Neural progenitor cell (in vitro differentiated cells): ENCODE measurements around a stretch of chr4.

- RAMPAGE, long total RNA, result no peak
These were observed 205.9 kb downstream of the RAPGEF2 start for GRCh38 chr4:159308254-159309666.

DNA sequence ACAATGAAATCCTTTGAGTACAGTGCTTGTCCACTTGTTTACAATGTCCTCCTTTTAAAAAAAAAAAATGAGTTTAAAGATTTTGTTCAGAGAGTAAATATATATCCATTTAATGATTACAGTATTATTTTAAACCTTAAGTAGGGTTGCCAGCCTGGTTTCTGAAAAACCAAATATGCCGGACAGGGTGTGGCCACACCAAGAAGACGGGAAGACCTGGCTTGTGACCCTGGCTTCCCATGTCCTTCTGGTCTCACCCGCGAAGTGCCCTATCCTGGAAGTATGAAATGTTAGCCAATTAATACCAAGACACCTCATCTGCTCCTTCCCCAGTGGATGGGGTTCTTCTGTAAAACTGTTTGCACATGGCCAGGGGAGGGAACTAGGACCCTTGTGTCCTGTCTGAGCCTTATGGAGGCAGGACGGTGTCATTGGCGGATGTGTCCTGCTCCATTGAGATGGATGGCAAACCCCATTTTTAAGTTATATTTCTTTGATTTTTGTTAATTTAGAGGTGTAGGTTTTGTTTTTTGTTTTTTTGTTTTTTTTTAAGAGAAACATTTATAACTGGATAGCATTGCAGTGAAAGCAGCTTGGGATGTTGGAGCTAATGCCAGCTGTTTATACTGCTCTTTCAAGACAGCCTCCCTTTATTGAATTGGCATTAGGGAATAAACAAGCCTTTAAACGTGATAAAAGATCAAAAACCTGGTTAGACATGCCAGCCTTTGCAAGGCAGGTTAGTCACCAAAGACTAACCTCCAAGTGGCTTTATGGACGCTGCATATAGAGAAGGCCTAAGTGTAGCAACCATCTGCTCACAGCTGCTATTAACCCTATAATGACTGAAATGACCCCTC is 256.0 kb downstream of the RAPGEF2 start:
- RAMPAGE, long total RNA, result no peak

- RAMPAGE, long total RNA, result no peak
These were observed 280.0 kb downstream of the RAPGEF2 start for GRCh38 chr4:159382727-159383359.

- RAMPAGE, long total RNA, result no peak
These were observed 298.4 kb downstream of the RAPGEF2 start for GRCh38 chr4:159401217-159401698.

- RAMPAGE, long total RNA, result no peak
These were observed 1490.5 kb downstream of the RAPGEF2 start for GRCh38 chr4:160593337-160593775.

- RAMPAGE, long total RNA, result no peak
These were observed 1014.3 kb downstream of the FSTL5 start for GRCh38 chr4:161149539-161149938.

- RAMPAGE, long total RNA, result no peak
These were observed 586.0 kb downstream of the FSTL5 start for GRCh38 chr4:161577796-161578260.

DNA sequence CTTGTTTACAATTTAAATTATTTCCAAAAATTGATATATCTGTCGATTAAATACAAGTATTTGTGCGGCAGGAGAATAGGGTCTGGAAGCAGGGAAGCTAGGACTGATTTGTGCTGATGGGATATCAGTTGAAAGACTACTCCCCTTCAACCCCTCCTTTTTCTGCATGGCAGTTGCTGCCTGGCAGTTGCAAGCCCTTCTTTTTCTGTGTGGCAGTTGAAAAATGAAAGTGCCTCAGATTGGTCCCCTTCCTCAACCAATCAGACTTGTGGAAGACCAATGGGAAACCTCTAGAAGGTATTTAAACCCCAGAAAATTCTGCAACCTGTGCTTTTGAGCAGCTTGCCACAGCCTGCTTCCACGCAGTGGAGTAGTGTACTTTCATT is 1.6 kb upstream of the TMA16 start:
- RAMPAGE, long total RNA, result no peak

GRCh38 chr4:163610631-163611065 is 116.2 kb downstream of the TMA16 start:
- RAMPAGE, long total RNA, result no peak

GRCh38 chr4:163612693-163613151 is 118.2 kb downstream of the TMA16 start:
- RAMPAGE, long total RNA, result no peak

DNA sequence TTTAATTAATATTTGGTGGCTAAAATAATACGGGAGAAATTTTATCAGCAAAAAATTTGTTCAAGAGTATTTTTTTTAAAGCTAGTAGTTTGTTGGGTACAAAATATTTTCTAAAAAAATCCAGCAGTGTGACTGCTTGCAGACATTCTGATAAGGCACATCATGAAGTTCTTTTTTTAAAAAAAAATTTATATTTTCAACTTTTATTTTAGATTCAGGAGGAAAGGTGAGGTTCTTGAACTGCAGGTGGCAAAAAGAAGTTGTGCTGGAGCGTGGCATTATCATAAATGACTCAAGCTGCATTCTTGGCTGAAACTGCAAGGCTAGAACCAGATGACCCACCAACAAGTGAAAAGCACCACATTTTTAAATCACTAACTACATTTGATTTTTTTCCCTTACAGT is 172.5 kb downstream of the TMA16 start:
- RAMPAGE, long total RNA, result no peak

GRCh38 chr4:165079336-165079787 is 25.7 kb downstream of the TRIM75 start:
- RAMPAGE, long total RNA, result no peak

- RAMPAGE, long total RNA, result no peak
These were observed 7.8 kb downstream of the KLHL2 start for GRCh38 chr4:165215137-165215650.

GRCh38 chr4:165328841-165329660 is 1.6 kb downstream of the MSMO1 start:
- RAMPAGE, long total RNA, result no peak

DNA sequence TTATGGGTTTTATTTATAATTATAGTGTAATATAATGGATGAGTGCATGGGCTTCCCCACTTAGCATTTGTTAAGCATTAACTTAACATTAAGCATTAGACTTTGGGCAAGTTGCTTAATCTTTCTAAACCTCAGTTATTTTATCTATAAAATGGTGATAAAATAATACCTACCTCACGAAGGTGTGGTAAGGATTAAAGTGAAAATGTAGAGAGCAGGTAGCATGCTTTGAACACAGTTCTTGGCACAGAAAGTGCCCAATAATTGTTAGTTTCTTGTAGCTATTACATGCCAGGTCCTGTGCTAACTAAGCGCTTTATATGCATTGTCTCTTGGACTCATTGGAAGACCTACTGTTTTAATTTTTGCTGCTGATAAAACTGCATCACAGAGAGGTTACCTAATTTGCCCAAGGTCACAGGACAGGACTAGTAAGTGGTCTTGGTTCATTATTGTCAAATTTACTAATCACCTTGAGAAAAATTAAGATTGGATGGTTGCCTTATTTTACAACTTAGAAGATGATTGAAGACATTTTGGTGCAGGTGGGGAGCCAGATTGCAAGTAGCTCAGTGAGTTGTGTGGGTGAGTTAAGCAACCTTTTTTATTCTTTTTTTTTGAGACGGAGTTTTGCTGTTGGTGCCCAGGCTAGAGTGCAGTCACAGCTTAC is 2.8 kb downstream of the MSMO1 start:
- RAMPAGE, long total RNA, result no peak

- RAMPAGE, long total RNA, result no peak
These were observed 15.8 kb downstream of the MSMO1 start for GRCh38 chr4:165343139-165343800.

DNA sequence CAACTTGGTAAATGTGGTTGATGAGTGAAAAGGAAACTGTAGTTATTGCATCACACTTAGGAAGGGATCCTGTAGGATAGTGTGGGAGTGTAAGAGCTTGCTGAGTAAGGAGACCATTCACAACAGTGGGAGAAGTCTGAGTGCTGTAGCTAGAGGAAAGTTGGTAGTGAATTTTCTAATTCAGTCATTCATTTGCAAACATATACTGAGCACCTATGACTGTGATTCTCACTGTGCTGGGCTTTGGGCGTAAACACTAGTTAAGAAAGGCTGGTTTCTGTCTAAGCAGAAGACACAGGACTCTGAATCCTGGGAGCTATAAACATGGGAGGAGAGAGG is 14.3 kb upstream of the CPE start:
- RAMPAGE, long total RNA, result no peak

DNA sequence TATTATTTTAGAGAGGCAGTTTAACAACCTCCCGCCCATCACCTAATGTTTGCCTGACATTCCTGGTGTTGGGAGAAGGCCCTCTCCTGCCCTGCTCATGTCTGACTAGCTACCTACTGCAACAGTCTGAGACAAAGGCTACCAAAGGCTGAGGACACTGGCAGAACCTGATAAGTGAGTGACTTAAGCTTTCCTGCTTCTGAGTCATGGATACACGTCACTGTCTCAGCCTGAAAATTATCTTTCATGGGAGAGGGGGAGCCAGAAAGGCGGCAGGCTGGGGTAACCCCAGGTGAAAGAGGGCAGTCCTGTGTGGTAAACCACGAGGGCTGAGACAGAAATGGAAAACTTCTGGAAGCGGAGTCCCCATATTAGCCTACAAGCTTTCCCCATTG is 97.8 kb downstream of the CPE start:
- RAMPAGE, long total RNA, result no peak

DNA sequence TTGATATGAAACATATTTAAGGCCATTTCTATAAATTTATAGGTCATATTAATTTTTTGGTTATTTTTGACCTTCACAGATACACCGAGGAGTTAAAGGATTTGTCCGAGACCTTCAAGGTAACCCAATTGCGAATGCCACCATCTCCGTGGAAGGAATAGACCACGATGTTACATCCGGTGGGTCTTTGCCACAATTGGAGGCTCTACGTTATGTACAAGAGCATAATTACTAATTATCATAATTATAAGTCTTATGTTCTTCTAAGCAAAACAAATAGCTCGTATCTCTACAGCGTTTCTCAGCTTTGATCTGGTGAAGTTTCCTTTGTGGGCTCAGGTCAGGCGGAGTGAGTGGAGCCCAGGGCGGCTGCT is 114.3 kb downstream of the CPE start:
- RAMPAGE, long total RNA, result no peak

DNA sequence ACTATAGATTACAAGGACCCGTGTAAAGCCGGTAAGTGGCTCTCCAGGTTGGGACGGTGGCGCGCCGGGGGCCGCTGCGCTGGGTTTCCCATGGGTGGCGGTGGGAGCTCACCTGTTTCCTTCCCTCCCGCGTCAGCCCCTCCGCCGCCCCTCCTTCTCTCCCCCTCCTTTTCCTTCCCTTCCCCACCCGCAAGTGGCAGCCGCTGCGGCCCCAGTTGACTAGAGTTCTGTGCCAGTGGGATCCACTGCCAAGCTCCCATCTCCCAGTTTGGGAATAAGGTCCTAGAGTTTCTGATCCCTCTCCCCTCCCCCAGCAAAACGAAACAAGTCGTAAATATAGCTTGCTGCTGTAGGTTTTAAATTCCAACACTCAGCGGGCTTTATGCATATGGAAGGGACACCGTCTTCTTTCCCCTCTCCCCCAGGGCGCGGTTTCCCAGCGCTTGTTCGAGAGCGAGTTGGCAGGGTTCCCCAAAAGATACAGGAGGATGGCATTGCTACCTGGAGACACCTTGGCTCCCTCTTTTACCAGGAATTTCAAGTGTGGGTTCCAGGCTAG is 1.1 kb downstream of the TLL1 start:
- RAMPAGE, long total RNA, result no peak